ENCODE measurements around a stretch of chr4.

GRCh38 chr4:3399682-3400247 is 42.0 kb upstream of the HGFAC start:
- PRO-cap, 4 experiments: peak in 1 of 4 experiments; most common plus-strand start chr4:3400054 (in 1); most common minus-strand start chr4:3399951 (in 1)
- RAMPAGE, long total RNA, 2 experiments: no peak in any of the 2 experiments

GRCh38 chr4:3442744-3443069 is 939 bp downstream of the HGFAC start:
- PRO-cap, 4 experiments: peak in 1 of 4 experiments; most common plus-strand start chr4:3442977 (in 1)
- RAMPAGE, long total RNA, 2 experiments: no peak in any of the 2 experiments

GRCh38 chr4:3502470-3502954 is 29.7 kb downstream of the LRPAP1 start:
- PRO-cap, 4 experiments: no peak in any of the 4 experiments
- RAMPAGE, long total RNA, 2 experiments: no peak in any of the 2 experiments

- PRO-cap, 4 experiments: no peak in any of the 4 experiments
- RAMPAGE, long total RNA, 2 experiments: no peak in any of the 2 experiments
Measured at GRCh38 chr4:3514096-3514575, 18.1 kb downstream of the LRPAP1 start.

DNA sequence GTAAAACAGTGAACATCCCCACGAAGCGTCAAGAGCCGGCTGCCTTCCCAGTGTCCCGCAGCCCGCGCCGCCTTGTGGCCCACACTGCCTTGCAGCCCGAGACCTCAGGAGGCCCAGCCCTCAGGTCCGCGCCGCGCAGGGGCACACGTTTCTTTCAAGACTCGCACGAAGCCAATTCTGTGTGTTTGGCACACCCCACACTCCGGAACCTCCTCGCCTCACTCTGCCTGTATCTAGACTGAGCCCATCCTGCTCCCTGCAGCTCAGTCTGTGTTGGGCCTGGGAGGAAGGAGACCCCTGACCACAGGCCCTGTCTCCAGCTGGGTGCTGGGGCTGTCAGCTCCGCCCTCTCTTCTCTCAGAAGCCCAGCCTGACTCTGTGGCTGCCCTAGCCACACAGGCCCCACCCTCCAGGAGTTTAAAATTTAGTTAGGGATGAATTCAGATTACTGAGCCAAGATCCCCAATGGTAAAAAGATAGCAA is 5.7 kb downstream of the LRPAP1 start:
- PRO-cap, 4 experiments: no peak in any of the 4 experiments
- RAMPAGE, long total RNA, 2 experiments: no peak in any of the 2 experiments

DNA sequence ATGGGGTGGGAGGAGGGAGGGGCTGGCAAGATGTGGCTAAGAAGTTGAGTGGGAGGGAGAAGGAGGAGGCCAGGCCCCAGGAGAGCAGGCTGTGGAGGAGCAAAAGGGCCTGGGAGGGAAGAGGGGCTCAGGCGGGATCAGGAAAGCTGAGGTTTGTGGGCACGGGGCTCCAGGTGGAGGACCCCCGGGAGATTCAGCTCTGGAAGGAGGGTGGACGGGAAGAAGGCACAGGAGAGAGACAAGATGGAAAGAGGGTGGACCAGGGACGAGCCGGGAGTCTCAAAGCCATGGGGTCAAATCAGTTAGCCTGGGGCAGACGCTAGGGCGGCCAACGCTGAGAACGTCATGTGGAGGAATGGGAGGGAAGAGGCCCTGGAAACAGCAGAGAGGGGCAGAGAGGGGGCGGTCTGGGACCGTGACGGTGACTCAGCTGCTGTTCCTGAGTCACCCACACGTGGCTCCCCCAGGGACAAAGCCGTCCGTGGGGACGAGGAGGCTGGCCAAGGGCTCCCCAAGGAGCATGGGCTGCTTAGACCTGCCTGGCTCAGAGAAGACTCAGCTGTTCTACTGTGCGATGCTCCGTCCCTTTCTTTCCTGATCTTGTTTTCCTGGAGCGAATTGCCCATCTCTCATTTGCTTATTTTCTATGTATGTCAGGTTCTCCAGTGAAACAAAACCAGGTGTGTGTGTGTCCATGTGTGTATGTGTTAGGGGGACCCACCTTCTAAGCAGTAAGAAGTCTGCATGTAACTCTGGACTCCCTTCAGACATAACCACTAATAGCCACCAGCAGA is 108.3 kb upstream of the LRPAP1 start:
- PRO-cap, 4 experiments: no peak in any of the 4 experiments
- RAMPAGE, long total RNA, 2 experiments: no peak in any of the 2 experiments

GRCh38 chr4:4032149-4032731 is 194.5 kb downstream of the OTOP1 start:
- PRO-cap, 4 experiments: no peak in any of the 4 experiments
- RAMPAGE, long total RNA, 2 experiments: no peak in any of the 2 experiments

DNA sequence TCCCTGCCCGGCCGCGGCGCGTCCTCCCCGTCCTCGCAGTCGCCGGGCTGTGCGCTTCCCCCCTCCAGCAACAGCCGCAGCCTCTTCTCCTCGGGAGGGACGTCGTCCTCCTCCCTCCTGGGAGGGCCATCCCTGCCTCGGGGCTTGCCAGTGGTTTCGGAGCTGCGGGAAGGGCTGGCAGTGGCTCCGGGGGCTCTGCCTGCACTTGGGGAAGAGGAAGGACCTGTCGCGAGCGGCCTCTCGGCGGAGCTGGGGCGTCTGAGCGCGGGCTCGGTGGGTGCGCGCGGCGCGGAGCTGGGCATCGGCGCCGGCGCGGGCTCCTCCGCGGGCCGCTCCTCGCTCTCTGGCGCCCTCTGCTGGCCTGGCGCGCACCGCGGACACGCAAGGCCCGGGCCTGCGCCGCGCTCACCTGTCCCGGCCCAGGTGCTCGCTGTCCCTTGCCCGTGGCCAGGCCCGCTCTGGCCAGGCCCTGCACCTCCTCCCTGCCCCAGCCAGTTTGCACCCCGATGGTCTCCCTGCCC is 119.4 kb downstream of the OTOP1 start:
- PRO-cap, 4 experiments: no peak in any of the 4 experiments
- RAMPAGE, long total RNA, 2 experiments: no peak in any of the 2 experiments

DNA sequence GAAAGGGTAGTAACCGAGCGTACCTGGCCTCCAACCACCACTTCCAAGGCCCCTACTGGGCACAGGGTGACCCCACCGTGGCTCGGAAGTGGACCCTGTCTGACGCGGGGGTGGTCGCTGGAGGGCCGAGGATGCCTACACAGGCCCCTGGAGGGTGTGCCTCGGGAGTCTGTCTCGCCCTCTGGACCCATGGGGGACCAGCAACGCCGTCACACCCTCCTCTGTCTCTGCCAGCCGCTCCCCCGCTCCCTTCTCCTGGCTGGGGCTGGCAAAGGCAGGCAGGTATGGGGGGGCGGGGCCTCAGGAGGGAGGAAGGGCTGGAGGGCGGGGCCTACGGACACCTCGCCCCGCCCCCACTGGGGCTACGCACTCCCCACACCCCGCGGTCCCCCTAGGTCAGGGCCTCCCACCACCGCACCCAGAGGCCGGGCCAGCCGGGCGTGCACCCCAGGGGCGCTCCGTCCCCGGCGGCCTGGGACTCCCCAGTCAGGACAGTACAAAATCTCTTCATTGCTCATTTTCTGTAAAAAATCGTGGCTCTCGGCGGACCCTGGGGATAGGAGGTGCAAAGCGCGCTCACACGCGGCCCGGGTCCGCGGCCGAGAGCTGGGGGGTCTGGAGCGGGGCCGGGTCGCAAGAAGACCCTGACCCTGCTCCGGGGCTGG is 84.1 kb downstream of the OTOP1 start:
- PRO-cap, 4 experiments: no peak in any of the 4 experiments
- RAMPAGE, long total RNA, 2 experiments: no peak in any of the 2 experiments

GRCh38 chr4:4387635-4388326 is 879 bp downstream of the NSG1 start:
- PRO-cap, 4 experiments: no peak in any of the 4 experiments
- RAMPAGE, long total RNA, 2 experiments: no peak in any of the 2 experiments

- PRO-cap, 4 experiments: no peak in any of the 4 experiments
- RAMPAGE, long total RNA, 2 experiments: no peak in any of the 2 experiments
Measured at GRCh38 chr4:4524091-4524884, 17.6 kb downstream of the STX18 start.

GRCh38 chr4:5004239-5004554 is 15.1 kb downstream of the CYTL1 start:
- PRO-cap, 4 experiments: peak in 2 of 4 experiments; most common plus-strand start chr4:5004441 (in 2)
- RAMPAGE, long total RNA, 2 experiments: no peak in any of the 2 experiments

GRCh38 chr4:5051958-5052435 is 717 bp downstream of the STK32B start:
- PRO-cap, 4 experiments: no peak in any of the 4 experiments
- RAMPAGE, long total RNA, 2 experiments: no peak in any of the 2 experiments

- PRO-cap, 4 experiments: no peak in any of the 4 experiments
- RAMPAGE, long total RNA, 2 experiments: no peak in any of the 2 experiments
Measured at GRCh38 chr4:5615123-5615800, 93.1 kb downstream of the EVC2 start.

DNA sequence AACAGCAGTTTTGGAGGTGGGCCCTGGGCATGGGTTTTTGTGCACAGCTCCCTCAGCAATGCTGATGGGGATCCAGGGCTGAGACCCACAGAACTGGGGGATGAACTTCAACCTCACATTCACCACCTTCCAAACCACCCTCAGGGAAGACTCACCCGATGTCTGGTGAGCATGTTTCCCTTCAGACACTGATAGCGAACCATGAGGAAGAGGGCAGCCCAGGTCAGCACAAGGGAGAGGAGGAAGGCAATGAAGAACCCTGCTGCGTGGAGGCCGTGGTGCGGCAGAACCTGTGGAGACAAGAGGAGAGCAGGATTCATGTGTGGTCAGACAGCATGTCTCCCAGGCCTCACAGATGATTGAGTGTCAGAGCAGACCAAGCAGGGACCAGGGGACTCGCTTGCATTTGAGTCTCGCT is 43.0 kb downstream of the EVC2 start:
- PRO-cap, 4 experiments: no peak in any of the 4 experiments
- RAMPAGE, long total RNA, 2 experiments: no peak in any of the 2 experiments

DNA sequence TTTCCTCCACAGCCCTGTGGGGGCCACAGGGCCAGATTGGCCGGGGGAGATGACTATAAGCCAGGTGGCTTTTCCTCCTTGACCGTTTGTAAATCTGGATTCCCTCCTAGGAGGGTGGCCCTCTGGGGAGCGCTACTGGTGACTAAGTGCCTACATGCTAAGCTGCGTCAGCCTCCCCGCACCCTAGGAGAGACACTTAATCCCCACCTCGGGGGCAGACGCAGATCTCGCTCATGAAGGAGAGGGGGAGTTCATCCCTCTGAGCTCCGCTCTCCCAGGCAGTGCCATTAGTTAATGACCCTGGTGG is 41.4 kb downstream of the EVC start:
- PRO-cap, 4 experiments: no peak in any of the 4 experiments
- RAMPAGE, long total RNA, 2 experiments: no peak in any of the 2 experiments

DNA sequence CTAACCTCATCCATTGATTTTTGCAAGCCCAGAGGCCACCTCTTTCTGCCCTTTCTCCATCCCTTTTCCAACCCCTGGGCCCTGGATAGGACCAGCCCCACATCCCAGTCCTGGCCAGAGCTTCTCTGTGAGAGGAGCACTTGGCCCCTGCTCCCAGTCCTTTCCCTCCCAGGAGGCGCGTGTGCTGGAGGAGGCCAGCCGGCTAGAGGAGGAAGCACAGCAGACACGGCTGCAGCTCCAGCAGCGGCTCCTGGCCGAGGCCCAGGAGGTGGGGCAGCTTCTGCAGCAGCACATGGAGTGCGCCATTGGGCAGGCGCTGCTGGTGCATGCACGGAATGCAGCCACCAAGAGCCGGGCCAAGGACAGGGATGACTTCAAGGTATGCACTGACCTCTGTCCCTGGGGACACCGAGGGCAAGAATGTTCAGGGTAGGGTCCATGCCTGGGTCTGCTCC is 87.4 kb downstream of the EVC start:
- PRO-cap, 4 experiments: no peak in any of the 4 experiments
- RAMPAGE, long total RNA, 2 experiments: start-site peak on the plus strand in 1 of 2 experiments, centred at position 195 of the sequence, 6 reads per replicate

GRCh38 chr4:6180571-6181488 is 19.5 kb downstream of the JAKMIP1 start:
- PRO-cap, 4 experiments: no peak in any of the 4 experiments
- RAMPAGE, long total RNA, 2 experiments: no peak in any of the 2 experiments

GRCh38 chr4:6200873-6201351 is 563 bp upstream of the JAKMIP1 start:
- PRO-cap, 4 experiments: no peak in any of the 4 experiments
- RAMPAGE, long total RNA, 2 experiments: no peak in any of the 2 experiments

- PRO-cap, 4 experiments: no peak in any of the 4 experiments
- RAMPAGE, long total RNA, 2 experiments: no peak in any of the 2 experiments
Measured at GRCh38 chr4:6618782-6619278, 21.7 kb upstream of the MRFAP1 start.